Skeletal muscle satellite cell (primary cell): ENCODE data around the genes DNAJB1, CYP4F12 and RAB8A.

DNA sequence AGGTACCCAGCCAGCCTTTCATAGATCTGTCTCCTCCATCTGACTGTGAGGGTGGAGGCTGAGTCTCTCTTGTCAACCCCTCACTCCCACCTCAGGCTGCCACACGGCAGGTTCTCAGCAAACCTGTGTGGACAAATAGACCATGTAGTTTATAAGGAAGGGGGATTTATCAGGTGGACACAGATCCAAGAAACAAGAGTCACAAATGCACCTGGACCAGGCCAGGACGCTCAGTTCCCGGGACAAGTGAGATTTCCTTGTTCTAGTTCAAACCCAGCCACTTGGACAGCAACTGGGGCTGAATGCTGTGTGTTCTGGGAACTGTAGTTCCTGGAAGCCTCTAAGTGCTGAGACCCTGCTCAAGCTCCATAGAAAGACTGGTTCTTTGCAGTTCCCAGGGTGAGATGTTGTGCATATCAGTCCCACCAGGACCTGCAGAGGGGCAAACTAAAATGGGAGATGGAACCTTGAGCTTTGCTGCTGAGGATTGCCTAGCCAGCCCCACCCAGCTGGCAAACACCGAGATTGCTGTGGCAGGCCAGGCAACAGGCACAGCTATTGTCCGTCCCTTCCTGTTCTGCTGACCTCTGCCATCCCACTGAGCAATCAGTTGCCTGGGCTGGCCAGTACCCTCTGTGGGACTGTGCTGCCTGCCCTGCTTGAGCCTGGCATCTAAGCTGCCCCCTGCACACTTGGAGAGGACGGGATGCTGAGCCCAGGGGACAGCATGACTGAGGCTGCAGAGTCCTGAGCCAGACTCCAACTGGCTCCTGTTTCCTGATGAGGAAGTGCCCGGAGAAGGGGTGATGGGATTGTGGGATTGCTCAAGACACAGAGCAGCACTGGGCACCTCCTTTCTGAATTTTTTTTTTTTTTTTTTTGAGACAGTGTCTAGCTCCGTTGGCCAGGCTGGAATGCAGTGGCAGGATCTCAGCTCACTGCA, 1.4 kb upstream of the GIPC1 start:
- CAGE, long polyA plus RNA, result no peak

GRCh38 chr19:14517761-14518548, at the start of gene DNAJB1:
TSS of gene DNAJB1 (minus strand) at chr19:14518397.
- CAGE, long polyA plus RNA, result start-site peak on the minus strand at chr19:14518391-14518435, 54 and 43 reads in 2 replicates

DNA sequence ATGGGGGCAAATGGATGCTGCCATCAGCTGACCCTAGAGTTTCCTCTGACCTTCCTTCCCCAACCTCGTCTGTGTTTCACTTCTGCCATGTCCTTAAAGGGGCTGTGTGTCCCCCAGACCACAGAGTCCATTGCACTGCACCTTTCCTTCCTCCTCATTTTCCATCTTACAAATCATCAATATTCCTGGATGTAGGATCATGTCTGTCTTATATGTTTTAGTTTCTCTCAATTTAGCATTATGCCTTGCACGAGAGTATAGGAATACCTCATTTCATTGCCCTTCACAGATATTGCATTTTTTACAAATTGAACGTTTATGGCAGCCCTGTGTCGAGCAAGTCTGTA, 42.0 kb downstream of the ZNF333 start:
- CAGE, long polyA plus RNA, result no peak

- CAGE, long polyA plus RNA, result no peak
Observed at GRCh38 chr19:14758829-14759344, 19.5 kb downstream of the ADGRE2 start.

DNA sequence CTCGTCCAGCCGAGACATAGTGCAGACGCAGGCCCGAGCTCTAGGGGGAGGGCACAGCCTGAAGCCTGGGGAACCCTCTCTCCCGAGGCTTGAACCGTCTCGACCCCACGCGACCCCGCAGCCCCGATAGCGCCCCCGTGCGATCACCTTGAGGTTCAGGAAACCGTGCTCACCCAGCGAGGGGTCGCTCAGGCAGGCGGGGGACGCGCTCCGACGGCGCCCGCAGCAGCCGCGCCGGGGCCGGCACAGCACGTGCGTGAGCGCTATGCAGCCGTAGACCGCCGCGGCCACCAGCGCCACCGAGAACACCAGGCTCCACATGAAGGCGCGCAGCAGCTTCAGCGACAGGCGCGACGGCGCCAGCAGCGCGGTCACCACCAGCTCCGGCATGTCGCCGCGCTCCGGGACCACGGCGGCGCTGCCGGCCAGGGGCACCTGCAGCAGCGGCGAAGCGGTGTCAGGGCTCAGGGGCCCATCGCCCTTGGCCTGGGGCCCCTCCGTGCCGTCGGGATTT, 369 bp downstream of the EPHX3 start:
- CAGE, long polyA plus RNA, result no peak

- CAGE, long polyA plus RNA, result no peak
Observed at GRCh38 chr19:15321797-15322230, 10.5 kb downstream of the BRD4 start.

DNA sequence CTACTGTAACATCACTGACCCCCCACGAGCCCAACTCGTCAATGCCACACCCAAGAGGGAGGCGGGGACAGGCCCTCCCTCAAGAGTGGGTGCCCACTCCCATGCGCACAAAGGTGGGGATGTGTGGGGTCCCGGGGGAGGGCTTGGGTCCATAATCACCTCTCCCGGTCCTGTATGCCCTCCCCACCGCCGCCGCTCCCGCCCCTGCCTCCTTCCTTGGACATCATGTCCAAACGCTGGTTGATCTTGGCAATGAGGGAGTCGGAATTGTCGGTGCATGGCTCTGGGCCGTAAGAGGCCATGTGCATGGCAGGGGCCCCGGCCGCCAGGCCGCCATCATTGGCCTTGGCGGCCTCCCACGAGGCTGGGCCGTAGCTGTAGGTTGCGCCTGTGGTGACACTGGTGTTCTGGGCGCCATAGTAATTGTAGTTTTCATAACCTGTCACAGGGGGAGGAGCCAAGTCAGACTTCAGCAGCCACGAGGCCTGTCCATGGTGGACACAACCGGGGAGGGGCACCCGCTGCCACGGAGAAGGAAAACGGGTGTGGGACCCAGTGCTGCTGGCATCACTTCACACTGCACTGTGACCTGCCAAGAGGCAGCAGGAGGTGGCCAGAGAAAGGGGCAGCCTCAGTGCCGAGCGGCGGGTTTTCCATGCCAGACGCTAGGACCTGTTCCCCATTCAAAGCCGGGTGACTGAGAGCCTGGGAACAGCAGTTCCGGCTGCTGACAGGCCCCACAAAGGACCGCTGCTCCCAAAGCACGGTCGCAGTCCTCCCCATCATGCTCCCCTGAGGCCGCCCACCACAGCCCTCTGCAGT, 5.7 kb downstream of the AKAP8 start:
- CAGE, long polyA plus RNA, result no peak

DNA sequence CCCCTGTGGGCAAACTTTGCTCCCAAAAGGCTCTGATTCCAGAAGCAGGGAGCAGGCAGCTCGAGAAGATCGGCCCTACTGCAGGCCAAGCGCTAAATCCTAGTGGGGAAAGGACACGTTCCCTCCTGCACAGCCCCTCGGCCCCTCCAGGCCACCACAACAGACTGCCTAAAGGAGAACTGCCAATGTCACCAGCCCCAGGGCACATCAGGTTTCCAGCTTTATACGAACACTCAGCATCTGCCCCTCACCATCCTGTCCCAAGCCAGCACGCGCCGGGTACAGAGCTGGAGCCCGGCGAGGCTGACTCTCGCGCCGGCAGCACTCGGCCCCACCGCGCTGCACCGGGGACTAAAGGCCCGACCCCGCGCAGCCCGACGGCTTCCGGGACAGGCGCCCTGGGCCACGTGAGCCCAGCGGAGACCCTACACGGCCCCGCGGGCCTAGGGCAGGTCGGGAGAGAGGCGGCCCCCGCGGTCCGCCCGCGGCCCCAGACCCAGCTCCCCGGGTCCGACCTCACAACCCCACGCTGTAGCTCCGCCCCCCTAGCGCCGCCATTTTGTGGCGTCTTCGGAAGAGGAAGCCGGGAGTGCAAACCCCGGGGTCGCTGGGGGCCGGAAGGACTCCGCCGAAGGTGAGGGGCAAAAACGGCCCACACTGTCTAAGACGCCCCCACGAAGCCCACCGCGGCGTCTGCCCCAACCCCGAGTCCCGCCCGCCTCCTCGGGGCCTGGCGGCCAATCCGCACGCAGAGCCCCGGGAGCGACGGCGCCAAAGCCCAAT, 621 bp downstream of the AKAP8 start:
- CAGE, long polyA plus RNA, result no peak

- CAGE, long polyA plus RNA, result no peak
Observed at GRCh38 chr19:15629204-15629622, 11.5 kb upstream of the CYP4F3 start.

DNA sequence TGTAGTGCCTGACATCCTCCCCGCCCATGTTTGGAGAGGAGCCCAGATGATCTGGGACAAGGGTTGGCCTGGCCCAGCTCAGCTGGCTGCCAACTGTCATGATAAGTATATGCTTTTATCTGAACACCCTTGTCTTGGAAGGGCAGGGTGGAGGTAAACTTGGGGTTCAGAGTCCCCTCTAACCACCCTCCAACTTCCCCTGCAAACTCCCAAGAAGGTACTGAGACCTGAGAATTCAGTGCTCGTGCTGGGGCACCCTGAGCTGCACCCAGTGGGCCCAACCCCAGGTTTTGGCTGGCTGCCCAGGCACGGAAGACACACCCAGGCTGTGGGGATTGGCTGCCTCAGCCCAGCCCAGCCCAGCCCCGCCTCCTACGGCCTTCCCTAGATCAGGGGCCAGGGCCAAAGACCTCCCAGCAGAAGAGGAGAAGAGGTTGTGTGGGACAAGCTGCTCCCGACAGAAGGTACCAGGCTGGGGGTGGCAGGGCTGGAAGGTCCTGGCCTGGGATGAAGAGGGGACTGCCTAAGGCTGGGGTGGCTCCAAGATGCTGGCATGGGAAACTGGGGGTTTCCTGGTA, at the start of gene CYP4F12:
Gene CYP4F12, plus strand, starts transcription at position 416 of the 578 bp plus-strand sequence.
- CAGE, long polyA plus RNA, result no peak

- CAGE, long polyA plus RNA, result no peak
Observed at GRCh38 chr19:15673250-15673714, 395 bp downstream of the CYP4F12 start.

- CAGE, long polyA plus RNA, result no peak
Observed at GRCh38 chr19:15828089-15828625, 12.7 kb upstream of the OR10H1 start.

DNA sequence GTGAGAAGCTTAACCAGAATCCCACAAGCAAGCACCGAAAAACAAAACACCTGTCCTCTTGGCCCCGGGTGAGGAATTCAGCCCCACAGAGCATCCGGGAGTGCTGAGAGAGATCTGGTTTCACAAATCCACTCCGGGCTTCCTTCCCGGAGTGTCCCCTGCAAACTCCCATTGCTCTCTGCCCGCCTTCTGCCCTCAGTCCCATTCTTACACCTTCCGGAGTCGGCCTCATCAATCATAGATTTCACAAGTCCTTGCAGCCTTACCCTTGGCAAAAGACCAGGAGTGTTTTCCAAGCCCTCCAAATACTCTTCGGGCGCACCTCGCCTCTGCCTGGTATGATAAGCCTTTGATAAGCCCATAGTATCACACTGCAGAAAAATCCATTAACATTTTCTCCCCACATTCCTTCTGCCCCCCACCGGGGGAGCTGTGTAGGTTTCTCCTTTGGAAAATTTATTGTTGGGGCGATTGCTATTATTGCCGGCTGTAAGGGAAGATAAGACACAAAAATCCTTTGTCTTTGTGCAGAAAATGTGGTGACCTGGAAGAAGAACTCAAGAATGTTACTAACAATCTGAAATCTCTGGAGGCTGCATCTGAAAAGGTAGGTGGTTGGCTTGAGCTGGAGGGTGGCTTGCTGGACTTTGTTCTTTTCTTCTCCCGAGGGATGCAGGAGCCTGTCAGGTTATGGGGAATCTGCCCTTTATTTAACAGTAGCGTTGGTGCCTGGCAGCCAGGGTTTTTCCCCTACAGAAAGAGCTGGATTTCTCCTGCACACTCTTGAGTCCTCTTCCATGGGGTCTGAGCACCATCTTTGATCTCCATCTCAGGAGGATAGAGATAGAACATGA, 12.4 kb downstream of the TPM4 start:
- CAGE, long polyA plus RNA, result no peak

DNA sequence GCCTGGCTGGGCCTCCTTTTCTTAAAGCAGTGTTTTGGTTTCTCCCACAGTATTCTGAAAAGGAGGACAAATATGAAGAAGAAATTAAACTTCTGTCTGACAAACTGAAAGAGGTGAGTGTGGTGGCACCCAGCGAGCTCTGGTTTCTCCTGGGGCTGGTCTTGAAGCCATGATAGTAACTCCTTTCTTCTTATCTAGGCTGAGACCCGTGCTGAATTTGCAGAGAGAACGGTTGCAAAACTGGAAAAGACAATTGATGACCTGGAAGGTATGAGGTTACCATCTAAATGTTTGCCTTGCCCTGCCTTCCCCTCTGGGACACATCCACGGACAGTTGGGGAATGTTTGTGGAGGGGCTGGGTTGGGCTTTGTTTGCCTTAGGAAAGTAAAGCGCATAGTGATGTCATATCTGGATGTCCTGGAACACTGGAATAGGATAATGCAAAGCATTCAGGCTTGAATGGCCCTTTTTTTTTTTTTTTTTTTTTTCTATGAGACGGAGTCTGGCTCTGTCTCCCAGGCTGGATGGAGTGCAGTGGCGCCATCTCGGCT, 17.3 kb downstream of the TPM4 start:
- CAGE, long polyA plus RNA, result no peak

DNA sequence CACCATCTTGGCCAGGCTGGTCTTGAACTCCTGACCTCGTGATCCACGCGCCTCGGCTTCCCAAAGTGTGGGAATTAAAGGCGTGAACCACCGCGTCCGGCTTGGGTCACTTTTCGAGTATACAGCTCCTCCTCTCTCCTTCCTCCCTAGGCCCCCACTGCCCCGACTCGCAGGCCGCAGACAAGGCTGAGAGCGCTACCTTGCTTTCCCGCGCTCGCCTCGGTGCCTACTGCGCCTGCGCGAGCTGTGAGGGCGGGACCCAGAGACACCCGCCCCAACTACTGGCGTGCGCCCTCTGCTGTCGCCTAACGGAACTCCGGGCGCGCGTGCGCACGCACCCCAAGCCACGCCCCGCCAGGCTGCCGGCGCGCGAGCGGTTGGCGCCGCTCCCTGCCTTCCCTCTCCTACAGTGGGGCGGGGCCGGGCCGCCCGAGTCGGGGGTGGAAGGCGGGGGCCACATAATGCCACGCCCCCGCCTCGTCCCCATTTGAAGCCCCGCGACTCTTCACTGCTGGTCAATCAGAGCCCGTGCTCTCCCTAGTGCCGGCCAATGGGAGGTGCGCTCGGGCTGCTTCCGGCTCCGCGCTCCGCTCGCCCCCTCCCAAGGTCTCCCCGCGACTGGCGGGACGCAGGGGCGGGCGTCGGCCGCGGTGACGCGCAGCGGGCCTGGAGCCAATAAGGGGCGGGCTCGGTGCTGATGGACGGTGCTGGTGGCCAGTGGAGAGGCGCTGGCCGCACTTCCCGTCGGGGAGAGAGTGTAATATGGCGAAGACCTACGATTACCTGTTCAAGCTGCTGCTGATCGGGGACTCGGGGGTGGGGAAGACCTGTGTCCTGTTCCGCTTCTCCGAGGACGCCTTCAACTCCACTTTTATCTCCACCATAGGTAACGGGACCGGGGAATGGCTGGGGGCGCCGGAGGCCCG, at the start of gene RAB8A:
Gene RAB8A, plus strand, starts transcription at position 750 of the 926 bp plus-strand sequence.
- CAGE, long polyA plus RNA, result no peak

DNA sequence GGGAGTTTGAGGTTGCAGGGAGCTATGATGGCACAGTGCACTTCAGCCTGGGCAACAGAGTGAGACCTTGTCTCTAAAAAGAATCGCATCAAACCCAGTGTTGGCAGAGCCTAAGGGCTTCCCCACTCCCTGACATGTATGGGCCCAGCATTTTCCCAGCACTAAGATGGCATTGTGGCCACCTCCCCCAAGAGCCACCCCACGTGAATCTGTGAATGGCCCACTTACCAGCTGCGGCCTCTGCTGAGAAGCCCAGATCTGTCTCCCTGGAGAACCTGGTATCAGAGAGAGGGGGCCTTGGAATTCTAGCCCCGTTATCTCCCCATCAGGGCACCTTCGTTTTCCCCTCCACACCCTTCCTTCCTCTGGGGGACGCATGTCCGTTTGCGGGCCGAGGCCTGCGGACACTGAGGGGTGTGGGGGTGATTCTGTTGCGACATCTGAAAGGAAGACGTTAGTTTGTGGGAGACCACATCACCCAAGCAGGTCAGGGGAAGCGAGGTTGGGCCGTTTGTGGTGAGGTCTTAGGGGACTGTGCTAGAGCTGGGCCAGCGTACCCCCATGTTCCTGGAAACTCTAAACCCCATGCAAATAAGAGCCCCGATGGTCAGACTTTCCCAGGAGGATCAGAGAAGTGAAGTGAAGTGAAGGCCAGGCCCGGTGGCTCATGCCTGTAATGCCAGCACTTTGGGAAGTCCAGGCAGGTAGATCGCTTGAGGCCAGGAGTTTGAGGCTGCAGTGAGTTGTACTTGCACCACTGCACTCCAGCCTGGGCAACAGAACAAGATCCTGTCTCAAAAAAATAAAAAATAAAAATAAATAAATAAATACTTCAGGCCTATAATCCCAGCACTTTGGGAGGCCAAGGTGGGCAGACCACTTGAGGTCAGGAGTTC, 3.7 kb upstream of the HSH2D start:
- CAGE, long polyA plus RNA, result no peak

DNA sequence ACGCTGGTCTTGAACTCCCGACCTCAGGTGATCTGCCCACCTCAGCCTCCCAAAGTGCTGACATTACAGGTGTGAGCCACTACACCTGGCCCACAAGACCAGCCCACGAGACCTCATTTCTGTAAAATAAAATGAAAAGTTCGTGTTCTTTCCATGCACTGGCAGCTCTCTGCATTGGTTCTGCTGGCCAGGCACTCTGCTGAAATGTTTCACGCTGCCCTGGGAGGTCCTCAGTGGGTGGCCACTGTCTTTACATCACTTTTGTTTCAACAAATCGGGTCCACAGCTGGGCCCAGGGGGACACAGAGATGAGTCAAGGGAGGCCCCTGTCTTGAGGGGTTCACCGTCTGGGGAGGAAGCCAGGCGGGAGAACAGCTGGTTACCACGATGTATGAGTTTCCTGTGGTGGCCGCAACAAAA, 5.3 kb upstream of the KLF2 start:
- CAGE, long polyA plus RNA, result no peak

- CAGE, long polyA plus RNA, result no peak
Observed at GRCh38 chr19:16359033-16359732, 34.6 kb downstream of the KLF2 start.

- CAGE, long polyA plus RNA, result no peak
Observed at GRCh38 chr19:16397383-16398513, 73.1 kb downstream of the KLF2 start.

DNA sequence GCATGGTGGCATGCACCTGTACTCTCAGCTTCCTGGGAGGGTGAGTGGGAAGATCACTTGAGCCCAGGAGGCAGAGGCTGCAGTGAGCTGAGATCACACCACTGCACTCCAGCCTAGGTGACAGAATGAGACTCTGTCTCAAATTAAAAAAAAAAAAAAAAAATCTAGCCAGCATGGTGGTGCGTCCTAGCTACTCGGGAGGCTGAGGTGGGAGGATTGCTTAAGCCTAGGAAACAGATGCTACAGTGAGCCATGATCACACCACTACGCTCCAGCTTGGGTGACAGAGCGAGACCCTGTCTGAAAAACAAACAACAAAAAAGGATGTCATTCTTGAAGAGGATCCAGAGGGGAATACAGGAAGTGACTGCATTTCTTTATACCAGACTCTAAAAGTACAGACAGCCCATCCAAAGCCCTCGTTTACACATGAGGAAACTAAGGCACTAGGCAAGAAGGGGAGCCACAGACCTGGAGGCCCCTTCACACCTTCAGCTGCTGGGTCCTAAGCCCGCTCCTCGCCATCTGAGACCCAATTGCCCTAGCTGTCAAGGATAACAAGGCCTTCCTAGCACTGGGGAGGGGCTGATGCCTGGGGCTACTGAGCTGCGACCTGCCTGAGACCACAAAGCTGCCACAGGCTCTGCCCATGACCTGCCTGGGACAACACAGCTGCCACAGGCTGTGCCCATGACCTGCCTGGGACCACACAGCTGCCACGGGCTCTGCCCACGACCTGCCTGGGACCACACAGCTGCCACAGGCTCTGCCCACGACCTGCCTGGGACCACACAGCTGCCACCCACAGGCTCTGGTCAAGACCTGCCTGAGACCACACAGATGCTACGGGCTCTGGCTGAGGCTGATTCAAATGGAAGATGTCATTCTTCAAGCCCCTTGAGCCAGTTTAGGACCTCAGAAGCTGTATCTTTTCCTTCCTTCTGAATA, 55.0 kb downstream of the EPS15L1 start:
- CAGE, long polyA plus RNA, result no peak